ENCODE measurements around a stretch of chr17.

- PRO-cap, result bidirectional peak, plus-strand start at chr17:144091, minus-strand start at chr17:143916
- RAMPAGE, long total RNA, result no peak
Observed at GRCh38 chr17:143743-144250, 6.4 kb downstream of the SCGB1C2 start.

DNA sequence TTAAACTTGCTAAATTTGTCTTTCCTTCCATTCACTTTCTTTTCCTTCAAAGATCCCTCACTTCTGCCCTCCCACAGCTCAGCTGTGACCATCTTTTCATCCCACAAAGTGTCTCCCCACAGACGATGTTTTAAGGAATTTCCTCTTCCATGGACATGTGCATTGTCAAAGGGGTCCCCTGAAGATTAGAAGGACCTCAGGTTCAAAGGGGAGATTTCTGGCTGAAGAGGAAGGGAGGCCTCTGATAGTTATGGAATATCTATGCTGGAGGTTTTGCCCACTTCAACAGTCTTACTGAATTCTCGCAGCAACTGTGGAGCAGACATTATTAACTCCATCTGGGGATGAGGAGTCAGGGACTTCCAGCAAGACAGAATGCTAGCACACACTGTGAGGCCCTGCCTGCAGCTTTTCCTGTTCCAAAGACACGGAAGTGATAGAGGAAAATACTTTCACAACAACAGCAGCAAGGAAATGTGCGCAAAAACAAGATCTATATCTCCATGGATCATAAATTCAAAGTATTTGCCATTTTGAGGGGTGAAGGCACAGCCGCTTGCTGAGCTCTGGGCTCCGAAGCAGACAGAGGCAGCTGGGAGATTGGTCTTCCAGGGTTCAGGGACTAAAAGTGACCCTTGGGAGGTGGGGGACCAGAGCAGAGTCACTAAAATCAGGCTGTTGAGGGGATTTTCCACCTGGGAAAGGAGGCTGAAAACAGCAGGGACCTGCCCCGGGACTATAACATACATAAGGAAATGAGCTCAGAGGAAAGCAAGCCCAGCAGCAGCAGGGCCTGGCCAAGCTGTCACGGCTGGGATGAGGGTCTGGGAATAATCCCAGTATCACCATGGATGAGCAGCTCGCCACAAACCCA is 72.8 kb downstream of the RPH3AL start:
- PRO-cap, result no peak
- RAMPAGE, long total RNA, result no peak

GRCh38 chr17:319203-319682 is 33.4 kb downstream of the RPH3AL start:
- PRO-cap, result no peak
- RAMPAGE, long total RNA, result no peak

DNA sequence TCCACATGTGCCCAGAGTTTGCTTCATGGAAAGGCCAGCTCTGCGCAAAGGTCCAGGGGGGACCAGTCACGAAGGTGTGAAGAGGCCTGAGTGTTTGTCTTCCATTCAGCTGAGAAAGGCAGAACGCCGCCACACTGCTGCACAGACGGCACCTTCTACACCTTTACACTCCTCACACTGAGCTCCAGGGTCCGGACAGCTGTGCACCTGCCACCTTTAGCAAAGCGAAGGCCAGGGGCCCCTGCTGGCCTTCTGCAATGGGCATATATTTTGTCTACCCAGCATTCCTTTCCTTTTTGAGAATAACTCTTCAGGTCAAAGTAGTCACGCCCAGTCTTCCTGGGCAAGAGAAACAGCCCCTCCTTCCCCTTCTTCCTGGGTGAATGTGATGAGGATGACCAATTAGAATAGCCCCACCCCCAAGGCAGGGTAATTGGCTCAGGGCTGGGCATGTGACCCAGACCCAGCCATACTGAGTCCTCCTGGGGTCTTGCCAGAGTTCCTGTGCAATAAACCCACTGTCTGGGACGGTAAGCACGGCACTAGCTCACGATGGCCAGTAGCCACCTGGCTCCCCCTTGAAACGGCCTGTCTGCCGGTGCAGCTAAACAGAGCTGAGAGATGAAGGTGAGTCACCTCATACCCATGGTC is 2.4 kb upstream of the RPH3AL start:
- PRO-cap, result no peak
- RAMPAGE, long total RNA, result no peak

GRCh38 chr17:413891-414729 is 4.0 kb downstream of the C17orf97 start:
- PRO-cap, result no peak
- RAMPAGE, long total RNA, result no peak

- PRO-cap, result no peak
- RAMPAGE, long total RNA, result no peak
Observed at GRCh38 chr17:545115-545801, 135.1 kb downstream of the C17orf97 start.

DNA sequence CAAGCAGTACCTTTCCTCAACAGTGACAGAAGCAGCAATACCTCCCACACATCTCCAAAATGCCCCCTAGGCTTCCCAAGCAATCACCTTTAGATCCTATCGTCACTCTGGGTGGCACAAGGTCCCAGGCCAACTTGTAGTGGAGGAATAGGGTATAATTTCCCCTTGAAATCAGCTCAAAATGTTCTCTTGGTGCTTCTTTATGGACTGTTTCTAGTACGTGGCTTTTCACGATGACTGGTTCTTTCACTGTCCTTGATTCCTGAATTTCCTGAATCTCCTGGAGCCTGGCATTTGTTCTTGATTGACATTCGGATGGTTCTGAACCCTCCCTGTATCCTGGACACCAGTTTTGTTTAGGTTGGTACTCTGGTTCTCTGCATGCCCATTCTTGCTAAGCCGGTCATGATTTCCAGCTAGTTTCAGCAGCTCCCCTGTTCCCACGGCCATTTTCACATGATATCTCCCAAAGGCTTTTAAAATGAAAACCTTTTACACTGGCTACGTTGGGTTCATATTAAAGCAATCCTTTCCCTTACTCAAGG is 6.9 kb upstream of the VPS53 start:
- PRO-cap, result no peak
- RAMPAGE, long total RNA, result no peak

DNA sequence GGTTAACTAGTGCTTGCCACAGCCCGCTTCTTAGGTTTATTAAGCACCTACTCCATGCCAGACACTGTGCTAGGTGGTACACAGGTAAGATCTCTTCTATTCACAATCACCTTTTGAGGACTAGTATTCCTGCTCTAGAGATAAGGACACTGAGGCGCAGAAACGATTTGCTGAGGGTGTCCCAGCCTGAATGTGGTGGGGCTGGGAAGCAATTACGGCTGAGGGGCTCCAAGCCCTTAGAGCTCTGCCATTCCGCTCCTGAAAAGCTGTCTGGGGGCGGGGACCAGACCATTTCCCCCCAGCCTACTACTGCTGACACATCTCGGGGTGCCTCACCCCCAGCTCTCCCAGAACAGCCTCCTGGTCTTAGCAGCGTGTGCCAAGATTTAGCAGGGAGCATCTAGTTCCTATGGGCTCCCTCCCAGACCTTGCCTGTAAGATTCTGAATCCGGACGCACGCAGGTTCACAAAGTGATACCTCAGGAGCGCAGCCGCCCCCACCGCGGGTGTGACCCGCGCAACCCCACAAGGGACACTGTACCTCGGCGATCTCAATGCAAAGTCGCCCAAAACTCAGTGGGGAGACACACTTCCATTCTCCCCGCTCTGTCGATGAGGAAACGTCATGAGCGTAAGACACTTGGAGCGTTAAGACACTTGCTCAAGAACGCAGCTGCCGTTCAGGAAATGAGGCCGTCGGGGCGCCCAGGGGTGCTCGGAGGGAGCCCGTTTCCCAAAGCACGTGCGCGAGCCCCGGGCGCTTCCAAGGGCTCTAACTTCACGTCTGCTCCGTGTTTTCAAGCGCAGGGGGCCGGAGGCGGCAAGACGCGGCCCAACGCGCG is 733 bp downstream of the GEMIN4 start:
- PRO-cap, result no peak
- RAMPAGE, long total RNA, result no peak

DNA sequence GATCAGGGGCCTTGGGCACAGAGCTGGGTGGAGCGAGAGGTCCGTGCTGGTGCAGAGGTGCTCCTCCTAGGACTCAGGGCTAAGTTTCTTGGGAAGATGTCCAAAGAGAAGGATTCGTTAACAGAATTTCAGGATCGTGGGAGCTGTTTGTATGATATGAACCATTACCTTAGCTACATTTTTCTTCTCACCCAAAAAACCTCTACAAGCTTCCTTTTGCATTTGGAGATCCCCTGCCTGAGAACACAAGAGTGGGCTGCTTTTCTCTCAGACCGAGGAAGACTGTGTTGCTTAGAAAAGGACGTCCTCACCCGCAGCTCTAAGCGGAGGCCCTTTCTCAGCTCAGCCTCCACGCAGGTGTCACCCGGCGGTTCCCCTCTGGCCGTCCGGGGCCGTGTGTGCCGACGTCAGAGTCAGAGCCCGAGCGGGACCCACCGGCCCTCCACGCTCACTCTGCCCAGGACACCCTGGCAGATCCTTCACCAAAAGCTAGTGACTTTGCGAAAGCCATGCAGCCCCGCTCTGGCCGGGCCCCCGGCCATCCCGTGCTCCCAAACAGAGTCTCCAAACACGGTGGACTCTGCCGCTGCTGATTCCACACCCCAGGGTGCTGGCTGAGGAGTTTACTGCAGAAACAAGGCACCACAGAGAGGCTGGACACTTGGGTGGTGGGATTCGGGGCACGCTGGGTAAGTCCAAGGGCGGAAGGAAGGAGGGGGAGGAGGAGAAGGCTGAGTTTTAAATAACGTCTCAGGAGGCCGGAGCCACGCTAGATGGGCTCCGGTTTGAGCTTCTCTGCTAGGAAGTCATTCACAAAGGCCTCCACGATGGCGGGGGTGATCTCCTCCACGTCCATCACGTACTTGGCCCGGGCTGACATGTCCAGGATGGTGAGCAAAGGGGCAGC is 18.3 kb downstream of the MRM3 start:
- PRO-cap, result no peak
- RAMPAGE, long total RNA, result no peak

DNA sequence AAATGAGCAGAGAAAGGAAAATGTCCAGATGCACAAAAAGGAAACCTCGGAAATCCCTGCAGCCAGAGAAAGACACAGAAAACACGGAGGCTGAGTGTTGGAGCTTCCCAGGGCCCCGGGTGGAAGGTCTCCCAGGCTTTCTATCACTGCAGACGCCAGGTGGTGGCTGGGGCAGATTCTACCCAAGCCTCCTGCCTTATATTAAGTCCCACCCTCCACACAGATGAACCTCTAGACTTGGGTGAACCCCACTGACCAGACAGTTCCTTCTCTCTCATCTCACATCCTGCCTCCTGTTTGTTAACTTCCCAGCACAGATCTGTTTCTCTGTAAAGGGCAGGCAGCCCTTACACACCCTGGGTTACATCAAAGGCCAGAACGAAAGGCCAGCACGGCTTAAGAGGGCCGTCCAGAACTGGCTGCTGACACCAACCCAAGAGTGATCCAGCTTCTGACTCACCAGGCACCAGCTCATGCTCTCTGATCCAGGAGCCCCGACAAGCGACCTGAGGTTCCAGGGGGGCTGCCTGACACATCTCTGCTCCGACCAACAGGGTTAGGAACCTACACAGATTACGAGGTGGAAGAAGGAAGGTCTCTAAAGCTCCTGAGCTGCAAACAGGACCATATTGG is 86.8 kb downstream of the MRM3 start:
- PRO-cap, result bidirectional peak, plus-strand start at position 500 of the sequence, minus-strand start at position 321 of the sequence
- RAMPAGE, long total RNA, result no peak

DNA sequence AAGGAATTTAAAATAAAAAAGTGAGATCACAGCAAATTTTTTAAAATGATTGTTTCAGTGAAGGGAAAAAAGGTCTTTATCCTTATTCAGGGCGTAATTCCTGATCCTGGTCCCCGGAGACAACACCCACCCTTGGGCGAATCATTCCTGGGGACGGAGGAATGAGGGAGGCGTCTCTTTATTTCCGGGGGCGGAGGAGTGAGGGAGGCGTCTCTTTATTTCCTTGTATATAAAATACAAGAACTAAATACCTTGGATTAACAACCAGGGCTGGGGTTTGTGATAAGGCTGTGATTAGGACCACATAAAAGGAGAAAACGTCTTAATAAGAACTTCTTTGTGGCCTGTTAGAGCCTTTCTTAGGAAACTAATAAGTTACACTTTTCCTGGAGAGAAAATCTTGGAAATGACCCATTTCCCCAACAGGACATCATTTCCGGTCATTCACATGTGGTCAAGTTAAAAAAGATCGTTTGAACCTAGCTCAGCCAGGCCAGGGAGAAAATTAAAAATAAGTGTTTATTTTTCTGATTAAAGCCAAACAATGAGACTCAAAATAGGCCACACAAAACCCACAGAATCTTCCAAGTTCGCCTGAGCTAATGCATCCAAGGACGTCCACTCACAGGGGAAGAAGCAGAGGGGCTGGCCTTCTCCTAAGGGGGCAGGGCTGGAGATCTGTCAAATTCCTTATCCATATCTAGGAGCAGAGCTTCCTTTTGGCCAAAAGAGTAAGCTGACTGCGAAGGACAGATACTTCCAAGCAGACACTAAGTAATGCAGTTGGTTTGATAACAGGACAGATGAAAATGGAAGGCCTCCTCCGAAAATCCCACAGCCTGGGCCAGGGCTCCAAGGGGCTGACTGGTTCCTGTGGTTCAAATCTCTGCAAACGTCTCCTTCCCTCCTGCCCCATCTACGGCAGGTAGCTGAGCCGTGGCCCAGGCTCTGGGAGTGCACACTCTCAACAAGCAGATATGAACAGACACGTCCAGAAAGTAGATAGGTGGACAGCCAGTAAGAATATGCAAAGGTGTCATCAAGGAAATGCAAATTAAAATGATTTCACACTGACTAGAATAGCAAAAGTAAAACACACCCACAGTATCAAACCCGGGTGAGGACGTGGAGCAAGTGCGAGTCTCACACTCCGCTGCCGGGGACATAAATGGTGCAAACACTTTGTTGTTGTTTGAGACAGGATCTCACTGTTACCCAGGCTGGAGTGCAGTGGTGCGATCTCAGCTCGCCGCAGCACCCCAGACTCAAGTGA is 98.4 kb downstream of the MRM3 start:
- PRO-cap, result unidirectional peak, plus-strand start at position 597 of the sequence
- RAMPAGE, long total RNA, result no peak

GRCh38 chr17:910734-911238 is 68.8 kb downstream of the NXN start:
- PRO-cap, result no peak
- RAMPAGE, long total RNA, result no peak

DNA sequence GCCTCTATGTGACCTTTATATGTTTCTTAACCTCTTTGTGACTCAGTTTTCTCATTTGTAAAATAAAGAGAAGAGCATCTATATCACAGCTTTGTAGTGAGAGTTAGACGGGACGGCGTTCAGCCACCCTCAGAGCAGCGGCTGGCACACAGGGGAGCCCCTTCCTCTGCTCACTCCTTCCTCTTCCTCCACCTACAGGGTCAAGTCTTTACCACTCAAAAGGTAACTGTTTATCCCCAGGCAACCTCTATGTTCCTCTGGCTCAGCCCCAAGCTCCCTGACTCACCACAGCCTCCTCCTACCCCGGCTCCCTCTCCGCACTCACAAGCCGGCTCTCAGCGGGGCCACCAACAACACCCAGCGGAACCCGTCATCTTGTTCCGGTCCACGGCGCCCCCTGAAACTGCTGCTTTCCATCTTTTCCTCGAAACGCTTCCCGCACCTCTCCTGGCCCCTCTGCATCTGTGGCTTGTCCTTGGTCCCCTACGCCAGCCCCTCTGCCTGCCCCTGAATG is 58.5 kb downstream of the NXN start:
- PRO-cap, result no peak
- RAMPAGE, long total RNA, result no peak

- PRO-cap, result no peak
- RAMPAGE, long total RNA, result no peak
Observed at GRCh38 chr17:950395-950920, 29.1 kb downstream of the NXN start.

GRCh38 chr17:977258-977638 is 2.3 kb downstream of the NXN start:
- PRO-cap, result no peak
- RAMPAGE, long total RNA, result no peak

DNA sequence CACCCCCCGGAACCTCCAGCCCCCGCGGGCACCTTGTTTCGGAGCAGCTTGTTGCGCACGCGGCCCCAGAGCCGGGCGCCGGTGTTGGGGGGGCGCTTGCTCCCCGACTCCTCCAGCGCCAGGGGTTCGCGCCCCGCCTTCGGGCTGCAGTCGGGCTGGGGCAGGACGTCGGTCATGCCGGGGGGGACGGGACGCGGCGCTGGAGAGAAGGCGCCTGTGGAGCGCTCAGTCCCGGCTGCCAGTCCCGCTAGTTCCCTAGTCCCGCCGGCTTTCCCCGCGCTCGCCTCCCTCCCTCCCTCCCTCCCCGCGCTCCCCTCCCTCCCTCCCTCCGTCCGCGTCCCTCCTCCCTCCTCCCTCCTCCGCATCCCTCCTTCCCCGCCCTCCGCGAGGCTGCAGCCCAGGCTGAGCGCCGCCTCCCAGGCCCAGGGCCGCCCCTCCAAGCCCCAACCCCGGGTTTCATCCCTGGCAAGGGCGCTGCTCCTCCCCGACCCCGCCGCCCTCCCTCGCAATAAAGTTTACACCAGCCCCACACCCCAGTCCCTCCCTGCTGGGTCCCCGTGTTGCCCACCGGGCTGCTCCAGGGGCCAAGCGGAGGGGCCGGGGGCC is 34.7 kb downstream of the TIMM22 start:
- PRO-cap, result unidirectional peak, minus-strand start at position 246 of the sequence; unidirectional peak, minus-strand start at position 272 of the sequence
- RAMPAGE, long total RNA, result no peak

- PRO-cap, result no peak
- RAMPAGE, long total RNA, result no peak
Observed at GRCh38 chr17:1040143-1040577, 43.2 kb downstream of the TIMM22 start.

GRCh38 chr17:1090408-1090878 is 89.3 kb downstream of the ABR start:
- PRO-cap, result no peak
- RAMPAGE, long total RNA, result no peak

DNA sequence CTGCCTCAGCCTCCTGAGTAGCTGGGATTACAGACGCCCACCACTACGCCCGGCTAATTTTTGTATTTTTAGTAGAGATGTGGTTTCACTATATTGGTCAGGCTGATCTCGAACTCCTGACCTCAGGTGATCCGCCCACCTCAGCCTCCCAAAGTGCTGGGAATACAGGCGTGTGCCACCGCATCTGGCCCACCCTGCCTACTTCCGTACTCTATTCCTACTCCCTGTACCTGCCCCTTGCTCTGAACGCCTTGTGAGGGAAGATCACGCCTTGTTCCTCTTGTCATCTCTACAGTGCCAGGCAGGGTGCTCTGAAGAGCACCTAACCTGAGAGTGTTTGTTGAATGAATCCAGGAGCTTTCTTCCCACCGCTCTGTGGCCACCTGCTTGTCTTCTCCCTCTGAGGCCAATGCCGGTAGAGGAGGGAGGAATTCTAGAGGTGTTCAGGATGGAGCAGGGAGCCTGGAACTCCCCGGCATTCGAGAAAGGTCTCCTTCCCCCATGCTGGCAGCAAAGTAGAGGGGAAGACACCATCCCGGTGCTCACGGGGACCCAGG is 73.1 kb downstream of the ABR start:
- PRO-cap, result no peak
- RAMPAGE, long total RNA, result no peak

- PRO-cap, result no peak
- RAMPAGE, long total RNA, result no peak
Observed at GRCh38 chr17:1313328-1313804, 33.9 kb downstream of the TRARG1 start.